Colic lymph node (tissue), 1 donor: ENCODE data around the gene PSMB6.

DNA sequence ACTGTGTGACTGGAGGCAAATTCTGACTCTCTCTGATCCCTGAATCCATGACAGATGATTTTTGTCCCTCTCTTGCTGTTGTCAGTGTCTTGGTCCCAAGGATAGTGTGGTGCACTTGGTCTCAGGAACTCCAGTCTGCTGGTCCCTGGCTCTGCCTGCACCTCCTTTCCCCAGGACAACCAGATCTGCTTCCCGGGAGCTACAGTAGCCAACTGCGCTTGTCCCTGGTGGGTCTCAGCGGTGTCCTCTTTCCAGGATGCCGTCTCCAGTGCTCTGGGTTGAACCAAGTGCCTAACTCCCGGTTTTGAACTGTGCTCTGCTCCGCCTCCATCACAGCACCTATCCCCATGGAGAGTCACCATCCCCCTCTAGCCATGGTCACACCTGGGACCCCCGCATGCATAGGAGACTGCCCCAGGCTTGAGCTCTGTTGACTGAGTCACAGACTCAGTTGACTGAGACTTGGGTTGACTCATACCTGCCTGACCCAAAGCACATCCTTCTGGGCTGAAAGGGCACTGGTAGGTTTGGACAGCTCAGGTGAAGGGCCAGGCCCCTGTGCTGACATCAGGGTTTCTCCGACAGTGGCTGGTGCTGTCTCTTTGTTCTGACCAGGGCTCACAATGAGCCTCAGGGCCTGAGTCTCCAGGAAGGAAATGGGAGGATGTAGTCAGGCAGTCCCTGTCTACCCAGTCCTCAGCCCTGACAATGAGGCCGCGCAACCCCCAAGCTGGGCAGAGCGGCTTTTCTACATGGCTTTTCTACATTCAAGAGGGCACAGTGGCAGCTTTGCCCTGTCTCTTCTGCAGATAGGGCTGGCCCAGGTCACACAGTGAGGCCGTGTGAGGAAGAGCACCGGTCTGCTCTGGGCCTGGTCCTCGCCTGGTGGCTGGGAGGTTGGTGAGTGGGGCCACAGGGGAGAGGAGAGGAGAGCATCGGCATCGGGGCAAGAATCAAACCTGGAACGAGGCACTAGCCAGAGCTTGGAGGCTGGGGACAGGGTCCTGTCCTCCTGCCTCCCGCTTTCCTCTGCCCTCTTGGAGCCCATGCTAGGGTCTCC is 6.5 kb downstream of the SPNS2 start:
- PRO-cap, result unidirectional peak, minus-strand start at position 625 of the sequence

DNA sequence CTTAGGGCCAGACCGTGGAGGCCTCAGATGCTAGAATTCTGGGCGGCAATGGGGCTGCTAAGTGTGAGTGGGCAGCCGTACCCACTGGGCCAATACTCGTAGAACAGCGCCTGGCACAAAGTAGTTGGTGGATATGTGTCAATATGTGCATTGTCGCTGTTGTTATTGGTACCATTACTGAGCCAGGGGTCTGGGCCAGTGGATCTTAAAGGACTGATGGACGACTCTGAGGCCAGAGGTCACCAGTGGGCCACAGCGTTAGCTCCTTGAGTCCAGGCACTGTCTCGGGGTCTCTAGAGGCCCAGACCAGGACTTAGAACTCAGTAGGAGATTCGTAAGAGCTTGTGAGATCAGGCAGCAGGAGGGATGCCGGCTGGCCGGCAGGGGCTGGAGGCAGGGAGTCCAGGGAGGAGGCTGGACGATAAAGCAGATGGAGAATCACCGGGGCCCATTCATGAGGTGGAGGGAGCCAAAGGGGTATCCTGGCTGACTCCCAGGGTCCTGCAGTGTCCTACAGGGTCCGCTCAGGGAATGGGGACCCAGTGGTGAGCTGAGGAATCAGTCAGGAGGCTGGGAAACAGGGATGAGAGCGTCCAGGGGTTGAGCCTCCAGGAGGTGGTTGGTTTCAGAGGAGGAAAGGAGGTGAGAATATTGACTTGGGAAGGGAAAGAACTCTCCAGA is 10.1 kb downstream of the SPNS2 start:
- PRO-cap, result no peak

DNA sequence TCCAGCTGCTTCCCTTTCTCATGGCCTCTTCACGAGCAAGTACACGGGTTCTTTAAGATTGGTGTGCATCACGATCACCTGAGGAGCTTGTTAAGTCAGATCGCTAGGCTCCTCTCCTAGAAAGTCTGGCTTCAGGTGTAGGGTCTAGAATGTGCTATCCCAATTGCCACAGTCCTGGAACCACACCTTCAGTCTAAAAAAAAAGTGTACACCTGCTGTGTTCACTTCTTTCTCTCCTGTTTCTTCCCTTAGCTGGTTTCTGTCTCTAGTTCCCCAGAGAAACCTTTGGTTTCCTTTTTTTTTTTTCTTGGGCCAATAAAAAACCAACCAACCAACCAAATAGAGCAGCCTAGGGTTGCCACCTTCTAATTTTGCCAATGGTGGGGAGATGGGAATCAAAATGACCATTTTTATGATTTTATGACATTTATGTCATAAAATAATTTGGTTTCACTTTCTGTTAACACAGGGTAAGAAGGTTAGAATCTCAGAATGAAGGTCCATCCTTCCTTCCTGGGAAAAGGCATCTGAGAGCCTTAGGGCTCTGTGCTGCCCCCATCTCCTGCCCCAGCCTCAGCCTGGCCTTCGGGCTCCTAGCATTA is 1.8 kb upstream of the GGT6 start:
- PRO-cap, result no peak

DNA sequence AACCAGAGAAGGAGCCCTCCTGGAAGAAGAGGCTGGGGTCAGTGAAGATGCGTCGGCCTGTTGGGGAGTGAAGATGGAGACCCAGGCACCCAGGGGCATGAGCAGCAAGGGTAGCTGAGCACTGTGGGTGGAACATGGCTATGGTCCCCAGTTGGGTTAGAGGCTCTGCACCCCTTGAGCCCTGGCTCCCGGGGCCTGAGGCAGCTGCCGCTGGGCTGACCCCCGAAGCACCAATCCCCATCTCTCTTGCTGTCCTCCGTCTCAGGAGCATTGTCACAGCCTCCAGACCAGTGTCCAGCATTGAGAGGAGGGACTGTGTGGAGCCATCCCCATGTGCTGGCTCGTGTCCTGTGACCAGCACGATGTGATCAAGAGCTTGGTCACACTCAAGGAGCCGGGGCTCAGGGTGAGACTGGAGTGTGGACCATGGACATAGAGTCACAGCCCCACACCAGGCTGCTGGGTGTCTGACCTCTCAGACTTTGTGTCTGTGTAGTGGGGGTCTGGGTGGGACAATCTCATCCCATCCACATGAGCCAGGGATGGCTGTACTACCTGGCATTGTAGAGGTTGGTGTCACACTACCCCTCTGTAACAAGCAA is 2.9 kb downstream of the SMTNL2 start:
- PRO-cap, result no peak

GRCh38 chr17:4610378-4611049 is 26.2 kb downstream of the SMTNL2 start:
- PRO-cap, result no peak

DNA sequence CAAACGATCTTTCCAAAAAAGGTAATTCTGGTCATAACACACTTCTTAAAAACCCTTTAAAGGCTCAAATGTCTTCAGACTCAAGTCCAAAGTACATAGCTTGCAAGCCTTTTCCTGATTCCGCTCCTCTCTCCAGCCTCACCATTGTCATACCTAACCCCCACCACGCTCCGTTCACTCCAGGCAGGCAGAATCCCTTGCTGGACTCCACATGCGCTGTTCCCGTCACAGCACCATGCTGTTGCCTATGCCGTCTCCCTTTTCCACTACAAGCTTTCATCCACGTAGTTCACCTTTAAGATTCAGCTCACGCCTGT is 664 bp upstream of the MED11 start:
- PRO-cap, result no peak

DNA sequence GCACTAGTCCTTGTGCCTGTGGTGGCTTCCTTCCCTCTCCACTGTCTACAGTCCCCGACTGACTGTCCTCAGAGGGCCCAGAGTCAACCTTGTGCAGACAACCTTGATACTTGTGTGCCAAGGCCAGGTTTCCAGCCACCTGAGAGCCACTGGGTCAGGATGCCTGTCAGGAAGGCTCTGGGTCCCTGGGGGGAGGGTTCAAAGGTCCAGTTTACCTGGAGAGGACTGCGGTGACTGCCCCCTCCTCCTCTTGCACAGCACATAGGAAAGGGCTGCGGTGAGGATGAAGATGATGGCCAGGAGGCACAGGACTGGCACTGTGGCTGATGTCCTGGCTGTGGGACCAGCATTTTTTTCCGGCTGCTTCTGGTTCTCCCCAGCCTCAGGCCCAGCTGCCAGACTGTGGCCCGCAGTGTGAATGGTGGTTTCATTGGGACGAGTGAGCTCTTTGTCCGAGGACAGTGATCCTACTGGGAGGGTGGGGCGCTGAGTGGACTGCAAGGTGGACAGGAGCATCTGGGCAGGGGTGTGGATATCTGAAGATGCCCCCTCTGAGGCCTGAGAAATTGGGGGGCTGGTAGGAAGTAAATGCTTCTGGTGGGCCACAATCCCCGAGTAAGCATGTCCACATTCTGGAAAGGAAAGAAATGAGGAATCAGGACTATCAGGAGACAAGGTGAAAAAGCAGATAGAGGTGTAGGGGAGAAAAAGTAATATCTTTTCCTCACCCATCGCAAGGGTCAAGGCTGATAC is 3.8 kb downstream of the MED11 start:
- PRO-cap, result no peak

DNA sequence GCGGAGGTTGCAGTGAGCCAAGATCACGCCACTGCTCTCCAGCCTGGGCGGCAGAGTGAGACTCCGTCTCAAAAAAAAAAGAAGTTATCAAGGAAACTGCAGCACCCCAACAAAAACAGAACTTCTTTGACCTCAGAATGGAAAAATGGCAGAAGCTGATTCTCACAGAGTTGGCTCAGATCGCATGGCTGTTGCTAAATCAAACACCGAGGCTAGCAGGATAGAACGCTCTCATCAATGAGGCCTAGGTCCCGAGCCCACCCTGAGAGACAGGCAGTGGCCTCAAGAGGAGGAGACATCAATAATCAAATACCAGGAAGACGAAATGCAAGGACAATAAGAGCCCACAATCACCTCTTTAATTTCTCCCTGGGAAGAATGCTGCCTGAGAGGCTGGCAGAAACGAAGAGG is 1.0 kb upstream of the TM4SF5 start:
- PRO-cap, result no peak

GRCh38 chr17:4772269-4772588 is 543 bp downstream of the TM4SF5 start:
- PRO-cap, result no peak

GRCh38 chr17:4789517-4789901 is 745 bp downstream of the GLTPD2 start:
- PRO-cap, result no peak

DNA sequence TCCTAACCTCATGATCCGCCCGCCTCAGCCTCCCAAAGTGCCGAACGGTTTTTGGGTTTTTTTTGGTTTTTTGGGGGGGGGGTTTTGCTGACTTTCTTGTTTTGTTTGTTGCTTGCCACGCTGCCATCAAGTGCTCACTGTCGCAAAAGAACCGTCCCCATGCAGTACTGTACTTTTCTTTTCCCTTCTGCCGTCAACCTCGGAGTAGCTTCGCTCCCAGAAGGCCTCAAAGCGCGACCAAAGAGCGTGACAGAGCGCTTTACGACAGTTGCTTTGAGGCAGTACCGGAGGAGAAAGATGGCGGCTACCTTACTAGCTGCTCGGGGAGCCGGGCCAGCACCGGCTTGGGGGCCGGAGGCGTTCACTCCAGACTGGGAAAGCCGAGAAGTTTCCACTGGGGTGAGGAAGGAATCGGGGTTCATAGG is at the start of gene PSMB6:
TSS of gene PSMB6 (plus strand) at position 267 of the 425 bp plus-strand sequence.
- PRO-cap, result bidirectional peak, plus-strand start at position 287 of the sequence, minus-strand start at position 119 of the sequence

GRCh38 chr17:4913827-4914640 is 11.1 kb upstream of the CHRNE start:
- PRO-cap, result no peak

- PRO-cap, result no peak
Observed at GRCh38 chr17:4958995-4959682, 8.2 kb downstream of the ENO3 start.

DNA sequence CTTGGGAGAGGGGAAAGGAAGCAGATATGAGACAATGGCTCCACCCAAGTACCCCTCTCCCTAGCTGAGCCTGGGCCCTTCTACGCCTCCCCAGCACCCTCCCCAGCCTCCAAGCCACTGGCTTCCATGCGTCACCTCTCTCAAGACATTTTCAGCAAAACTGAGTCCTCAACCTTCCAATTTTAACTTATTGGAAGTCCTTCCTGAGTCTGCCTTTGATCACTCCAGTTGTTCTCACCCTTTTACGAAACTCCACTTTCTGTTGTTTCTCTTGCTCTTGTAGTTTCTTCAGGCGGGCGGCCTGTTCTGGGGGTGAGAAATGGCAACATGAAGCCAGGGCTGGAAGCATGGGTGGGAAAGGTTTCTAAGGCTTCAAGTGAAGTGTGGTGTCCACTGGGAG is 7.1 kb downstream of the SPAG7 start:
- PRO-cap, result unidirectional peak, minus-strand start at position 181 of the sequence

DNA sequence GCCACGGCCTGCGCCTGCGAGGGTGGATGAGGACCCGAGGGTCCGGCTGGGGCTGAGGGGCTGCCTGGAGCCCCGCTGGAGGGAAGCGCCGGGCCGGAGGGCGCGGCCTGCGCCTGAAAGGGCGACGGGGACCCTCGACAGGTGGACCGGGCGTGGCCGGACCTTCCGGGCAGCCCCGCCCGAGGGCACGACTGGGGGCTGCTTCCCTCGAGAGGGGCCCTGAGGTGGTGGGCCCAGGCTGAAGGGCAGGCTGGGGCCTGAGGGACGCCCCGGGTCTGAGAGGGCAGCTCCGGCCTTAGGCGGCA is 300 bp downstream of the INCA1 start:
- PRO-cap, result no peak

DNA sequence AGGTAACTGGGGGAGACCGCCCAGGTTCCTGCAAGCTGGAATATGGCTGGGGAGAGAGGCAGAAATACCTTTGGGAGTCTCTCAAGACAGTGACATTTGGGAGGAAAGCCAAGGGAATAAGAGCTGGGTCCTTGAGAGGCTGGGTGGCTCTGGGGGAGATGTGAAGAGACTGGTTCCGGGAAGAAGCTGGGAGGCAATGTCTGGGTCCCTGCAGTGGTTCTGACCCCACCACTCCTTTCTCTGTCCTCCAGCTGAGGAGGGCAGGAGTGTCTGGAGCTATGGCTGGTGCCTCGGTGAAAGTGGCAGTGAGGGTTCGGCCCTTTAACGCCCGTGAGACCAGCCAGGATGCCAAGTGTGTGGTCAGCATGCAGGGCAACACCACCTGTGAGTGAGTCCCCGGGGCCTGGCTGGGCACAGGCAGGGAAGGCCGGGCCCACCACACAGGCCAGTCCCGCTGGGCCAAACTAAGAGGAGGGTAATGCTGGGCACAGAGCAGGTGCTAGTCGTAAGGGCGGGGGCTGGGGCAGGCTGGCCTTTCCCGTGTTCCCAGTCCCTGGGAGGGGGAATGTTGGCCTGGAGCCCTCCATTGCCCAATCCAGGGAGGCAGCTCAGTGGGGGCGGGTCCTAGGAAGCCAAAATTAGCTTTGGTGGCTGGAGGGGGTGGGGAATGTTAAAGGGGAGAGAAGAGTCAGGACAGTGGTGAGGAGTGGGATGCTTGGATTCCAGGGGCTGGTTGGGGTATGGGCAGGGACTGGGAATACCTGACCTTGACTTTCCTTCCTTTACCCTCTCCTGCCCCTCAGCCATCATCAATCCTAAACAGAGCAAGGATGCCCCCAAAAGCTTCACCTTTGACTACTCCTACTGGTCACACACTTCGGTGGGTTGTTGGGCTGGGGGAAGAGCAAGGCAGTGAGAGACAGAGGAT is 2.5 kb downstream of the KIF1C start:
- PRO-cap, result no peak

DNA sequence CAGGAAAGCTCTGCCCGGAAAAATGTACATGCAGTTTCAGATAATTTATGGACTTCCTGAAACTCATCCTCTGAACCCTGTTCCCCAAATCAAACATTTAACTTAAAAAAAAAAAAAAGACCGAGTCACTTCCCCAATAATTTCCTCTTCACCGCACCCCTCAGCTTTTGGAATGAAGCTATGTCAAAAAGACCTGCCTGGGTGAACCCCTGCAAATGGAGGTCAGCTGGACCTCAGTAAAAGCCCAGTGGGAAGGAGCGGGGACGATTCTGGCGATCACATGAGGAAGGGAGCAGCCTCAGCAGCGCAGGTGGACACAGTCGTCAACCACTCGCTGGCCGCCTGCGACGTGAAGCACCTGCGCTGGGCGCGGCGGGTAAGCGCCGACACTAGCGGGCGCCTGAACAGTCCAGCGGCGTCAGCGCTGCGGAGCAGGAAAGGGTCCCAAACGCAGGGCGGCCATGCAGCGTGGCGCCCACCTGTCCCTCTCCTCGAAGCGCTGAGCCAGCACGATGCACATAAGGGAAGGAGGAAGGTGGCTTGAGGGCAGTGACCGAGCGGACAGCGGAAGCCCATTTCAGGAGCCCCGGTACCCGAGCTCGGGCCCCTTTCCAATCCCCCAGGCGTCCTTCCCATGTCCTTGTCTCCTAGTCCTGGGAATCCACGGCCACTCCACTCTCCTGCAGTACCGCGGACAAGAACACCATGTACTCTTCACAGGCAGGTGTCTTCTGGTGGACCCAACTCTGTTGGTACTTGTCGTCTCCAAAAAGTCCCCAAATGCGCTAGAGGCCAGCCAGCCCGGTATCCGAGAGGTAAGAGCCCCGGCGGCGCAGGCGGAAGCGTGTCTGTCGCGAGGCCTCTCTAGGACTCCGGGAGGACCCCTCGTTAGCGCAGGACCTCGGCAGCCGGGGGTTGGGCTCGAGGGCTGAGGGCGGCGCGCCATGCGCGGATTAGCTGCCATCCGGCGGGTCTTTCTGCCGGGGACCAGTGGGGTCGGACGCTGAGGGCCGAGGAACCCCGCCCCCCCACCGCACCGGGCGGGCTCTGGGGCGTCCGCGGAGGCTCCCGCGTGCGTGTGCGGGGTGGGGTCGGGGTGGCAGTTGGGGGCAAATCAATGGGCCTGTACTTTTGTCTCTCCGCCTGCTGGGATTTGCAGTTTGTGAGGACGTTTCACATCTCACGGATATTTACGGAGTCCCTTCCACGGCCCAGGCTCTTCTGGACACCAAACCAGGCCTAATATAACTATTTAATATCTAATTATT is 14.4 kb downstream of the ZNF232 start:
- PRO-cap, result bidirectional peak, plus-strand start at position 915 of the sequence, minus-strand start at position 782 of the sequence

DNA sequence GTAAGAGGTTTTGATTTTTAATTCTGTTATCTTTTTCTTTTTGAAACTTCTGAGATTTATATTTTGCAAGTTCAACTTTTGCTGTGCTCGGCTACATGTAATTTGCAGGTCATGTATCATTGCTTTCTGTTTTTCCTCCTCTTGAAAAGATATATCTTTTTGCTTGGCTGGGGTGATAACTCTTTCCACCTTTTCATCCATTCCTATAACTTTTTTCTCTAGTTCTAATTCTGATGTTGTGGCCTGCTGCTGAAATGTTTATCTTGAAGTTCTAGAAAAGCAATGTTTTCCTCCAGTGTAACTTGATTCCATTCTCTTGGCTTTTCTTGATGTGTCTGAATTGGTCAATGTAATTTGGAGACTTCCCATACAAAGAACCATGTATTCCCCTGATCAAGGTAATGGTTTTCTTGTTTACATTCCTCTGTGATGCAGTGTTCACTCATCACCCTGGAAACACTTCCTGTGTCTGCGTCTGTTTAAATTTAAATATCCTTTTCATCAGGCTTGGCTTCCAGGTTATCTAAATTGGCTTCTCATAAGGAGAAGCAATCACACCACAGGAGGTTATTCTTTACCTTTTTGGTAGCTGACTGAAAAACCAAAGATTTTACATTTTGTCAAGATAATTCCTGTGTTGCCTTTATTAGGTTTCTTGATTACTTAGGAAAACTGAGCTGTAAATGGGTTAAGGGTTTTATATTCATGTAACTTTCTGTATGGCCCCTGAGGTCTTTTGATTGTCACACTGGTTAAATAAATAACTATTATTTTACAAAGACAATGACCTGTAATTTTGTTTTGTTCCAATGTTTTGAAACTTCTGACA is 237.3 kb upstream of the WSCD1 start:
- PRO-cap, result no peak

GRCh38 chr17:6069864-6070288 is 303 bp upstream of the WSCD1 start:
- PRO-cap, result no peak

DNA sequence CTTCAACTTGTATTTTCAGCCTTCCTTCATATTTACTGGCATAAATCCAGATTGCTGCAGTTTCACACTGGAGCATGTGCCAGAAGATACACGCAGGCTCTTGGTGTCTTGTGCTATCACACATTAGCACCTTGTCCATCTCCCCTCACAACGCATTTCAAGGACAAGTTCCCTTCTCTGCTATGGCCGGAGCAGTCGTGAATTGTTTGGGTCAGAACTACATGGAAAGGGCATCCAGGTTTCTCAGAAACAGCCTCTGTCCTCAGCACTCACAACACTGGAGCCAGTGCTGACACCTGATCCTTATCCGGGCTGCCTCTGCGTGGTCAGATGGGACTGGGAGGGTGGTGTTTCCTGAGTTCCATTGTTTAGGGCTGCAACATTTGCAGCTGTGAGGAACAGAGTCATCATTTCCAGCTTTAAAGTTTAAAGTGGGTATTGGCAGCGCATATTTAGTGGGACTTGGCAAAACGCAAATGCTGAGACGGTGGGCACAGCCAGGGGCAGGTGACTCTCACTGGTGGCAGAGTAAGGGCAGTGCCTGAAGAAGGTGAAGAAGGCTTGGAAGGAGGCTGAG is 28.2 kb downstream of the WSCD1 start:
- PRO-cap, result no peak